M059J (cell line): ENCODE measurements around a stretch of chr1.

DNA sequence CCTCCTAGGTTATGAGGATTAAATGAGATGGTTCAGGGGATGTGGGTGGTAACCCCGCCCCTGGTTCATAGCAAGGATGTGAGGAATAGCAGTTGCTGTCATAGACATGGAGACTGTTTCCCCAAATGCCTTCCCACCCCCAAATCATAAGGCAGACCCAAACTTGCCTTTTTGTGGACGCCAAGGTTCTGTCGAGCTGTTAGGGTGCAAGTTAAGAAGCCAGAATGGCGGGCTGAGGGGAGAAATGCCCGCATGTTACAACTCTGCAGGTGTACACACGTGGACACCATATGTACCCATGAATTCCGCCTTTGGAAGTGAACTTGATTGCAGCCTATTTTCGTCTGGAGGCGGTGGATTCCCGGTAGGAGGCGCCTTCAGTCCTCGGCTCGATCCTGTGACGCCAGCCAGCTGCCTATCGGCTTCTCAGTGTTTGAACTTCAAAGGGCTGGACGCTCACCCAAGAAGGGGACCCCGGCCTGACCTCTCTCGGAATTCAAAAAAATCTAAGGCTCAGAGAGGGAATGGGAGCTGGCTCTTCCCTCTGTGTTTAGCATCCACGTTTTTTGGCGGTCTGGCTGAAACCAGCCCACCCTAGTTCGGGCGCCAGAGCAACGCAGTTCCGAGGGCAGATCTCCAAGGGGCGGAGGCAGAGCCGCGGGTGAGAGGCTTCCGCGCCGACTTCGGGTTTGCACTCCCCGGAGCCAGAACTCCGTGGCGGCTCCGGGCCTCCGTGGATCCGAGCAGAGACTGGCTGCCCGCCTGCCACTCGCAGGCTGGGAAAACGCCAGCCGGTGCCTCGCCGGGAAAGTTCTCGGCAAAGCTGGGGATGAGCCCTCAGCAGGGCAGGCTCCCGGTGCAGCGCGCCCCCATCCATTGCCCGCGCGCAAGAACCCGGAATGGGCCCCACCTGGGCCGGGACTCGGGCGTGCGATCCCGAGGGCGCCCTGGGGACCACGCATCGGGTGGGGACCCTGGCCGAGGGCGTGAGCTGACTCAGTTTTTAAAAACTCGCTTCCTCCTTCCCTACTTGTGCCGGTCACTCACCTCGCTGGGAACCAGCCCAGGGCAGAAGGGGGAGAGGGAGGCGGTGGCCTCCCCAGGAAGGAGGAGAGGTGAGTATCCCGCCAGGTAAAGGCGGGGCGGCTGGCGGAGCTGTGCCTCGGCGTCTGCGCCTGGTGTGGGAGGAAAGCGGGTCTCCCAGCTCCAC lies 1.0 kb upstream of the TMEM51 start:
- RAMPAGE, long total RNA = no peak

DNA sequence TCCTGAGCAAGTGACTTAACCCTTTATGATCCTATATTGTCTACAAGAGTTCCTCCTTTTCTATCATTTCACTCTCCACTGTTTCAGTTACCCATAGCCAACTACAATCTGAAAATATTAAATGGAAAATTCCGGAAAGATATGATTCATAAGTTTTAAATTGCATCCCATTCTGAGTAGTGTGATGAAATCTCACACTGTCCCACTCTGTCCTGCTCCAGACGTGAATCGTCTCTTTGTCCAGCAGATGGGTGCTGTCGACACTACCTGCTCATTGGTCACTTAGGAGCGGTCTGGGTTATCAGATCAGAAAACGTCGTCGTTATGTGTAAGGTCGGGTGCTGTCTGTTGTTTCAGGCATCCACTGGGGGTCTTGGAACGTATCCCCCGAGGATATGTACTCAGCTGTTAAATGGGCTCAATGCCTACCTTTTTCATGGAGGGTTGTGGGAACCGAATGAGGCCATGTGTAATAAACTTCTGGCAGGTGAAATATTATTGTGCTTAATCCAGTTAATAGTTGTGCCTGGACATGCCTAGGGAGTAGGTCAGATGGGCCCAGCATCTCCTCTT lies 19.1 kb downstream of the TMEM51 start:
- RAMPAGE, long total RNA = no peak

GRCh38 chr1:15184248-15184535 lies 30.6 kb downstream of the TMEM51 start:
- RAMPAGE, long total RNA = no peak

GRCh38 chr1:15258099-15258603 lies 11.1 kb downstream of the FHAD1 start:
- RAMPAGE, long total RNA = no peak

DNA sequence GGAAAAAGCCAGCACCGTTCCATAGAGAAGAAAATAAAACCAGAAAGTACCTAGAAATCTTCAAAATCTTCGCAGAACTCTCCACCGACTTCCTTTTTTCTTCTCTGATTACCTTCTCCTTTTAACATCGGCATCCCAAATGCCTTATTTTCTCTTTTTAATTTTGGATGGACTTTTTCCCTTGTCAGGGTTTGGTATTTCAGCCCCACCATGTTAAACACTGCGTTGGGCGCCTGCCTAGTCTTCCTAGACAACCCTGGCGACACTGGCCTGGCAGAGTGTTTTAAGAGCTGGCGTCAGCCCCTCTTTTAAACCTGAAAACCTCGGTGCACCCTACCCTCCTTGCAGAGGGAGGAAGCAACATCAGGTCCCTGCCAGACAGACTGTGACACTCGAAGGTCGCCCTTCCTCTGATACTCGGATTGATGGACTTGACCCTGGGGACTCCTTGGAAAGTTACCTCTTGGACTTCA lies 65.9 kb upstream of the EFHD2 start:
- RAMPAGE, long total RNA = no peak

GRCh38 chr1:15407176-15407636 lies 2.5 kb upstream of the EFHD2 start:
- RAMPAGE, long total RNA = no peak

DNA sequence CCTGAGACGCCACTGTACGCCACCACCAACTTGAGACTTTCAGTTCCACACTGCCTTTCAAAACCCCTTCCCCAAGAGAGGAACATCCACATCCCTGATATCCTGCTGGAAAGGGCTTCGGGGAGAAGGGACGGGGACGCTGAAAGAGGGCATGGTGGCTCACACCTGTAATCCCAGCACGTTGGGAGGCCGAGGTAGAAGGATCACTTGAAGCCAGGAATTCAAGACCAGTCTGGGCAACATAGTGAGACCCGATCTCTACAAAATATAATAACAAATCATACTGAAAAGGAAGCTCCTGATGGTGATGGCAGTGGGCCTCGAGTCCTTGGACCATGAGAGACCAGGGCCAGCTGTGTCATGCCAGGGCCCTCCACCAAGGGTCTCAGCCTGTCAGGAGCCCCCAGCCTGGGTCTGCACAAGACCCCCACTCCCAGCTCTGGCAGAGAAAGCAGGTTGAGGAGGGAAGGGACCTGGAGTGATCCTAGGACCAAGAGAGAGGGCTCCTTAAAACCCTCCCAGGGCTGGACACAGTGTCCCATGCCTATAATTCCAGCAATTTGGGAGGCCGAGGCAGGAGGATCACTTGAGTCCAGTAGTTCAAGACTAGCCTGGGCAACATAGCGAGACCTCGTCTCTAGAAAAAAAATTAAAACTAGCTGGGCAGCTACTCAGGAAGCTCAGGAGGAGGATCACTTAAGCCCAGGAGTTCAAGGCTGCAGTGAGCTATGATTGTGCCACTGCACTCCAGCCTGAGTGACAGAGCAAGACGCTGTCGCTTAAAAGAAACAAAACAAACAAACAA lies 6.6 kb upstream of the CTRC start:
- RAMPAGE, long total RNA = no peak

DNA sequence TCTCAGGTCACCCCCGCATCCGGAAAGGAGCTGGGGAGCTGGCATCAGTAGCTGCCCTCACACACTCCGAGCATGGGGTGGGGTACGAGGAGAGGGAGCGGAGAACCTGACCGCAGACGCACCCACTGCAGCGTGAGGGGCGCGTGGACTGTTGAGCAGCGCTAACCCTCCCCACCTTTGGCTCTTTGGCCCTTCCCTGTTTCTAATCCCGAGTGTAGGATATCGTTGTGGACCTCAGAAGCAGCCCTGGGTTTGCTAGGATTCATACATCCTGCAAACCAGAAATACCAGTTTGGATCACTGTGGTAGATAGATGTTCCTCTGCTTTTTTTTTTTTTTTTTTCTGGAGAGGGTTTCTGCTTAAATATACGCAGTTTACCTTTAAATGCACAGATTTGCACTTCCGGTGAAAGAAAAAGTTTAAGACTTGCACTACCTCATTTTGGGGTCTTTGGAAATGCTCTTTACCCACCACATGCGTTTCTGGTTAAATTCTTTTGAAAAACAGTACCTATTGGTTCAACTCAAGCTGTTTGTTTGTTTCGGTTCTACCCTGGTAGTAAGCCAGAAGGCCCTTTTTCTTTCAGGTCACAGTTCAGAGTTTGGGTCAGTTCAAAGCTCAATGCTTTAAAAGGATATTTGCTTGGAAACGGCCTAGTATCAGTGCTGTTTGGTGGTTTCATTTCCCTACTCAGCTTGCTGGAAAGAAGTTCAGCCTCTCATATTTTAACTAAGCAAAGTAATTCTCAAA lies 844 bp downstream of the DDI2 start:
- RAMPAGE, long total RNA = no peak

DNA sequence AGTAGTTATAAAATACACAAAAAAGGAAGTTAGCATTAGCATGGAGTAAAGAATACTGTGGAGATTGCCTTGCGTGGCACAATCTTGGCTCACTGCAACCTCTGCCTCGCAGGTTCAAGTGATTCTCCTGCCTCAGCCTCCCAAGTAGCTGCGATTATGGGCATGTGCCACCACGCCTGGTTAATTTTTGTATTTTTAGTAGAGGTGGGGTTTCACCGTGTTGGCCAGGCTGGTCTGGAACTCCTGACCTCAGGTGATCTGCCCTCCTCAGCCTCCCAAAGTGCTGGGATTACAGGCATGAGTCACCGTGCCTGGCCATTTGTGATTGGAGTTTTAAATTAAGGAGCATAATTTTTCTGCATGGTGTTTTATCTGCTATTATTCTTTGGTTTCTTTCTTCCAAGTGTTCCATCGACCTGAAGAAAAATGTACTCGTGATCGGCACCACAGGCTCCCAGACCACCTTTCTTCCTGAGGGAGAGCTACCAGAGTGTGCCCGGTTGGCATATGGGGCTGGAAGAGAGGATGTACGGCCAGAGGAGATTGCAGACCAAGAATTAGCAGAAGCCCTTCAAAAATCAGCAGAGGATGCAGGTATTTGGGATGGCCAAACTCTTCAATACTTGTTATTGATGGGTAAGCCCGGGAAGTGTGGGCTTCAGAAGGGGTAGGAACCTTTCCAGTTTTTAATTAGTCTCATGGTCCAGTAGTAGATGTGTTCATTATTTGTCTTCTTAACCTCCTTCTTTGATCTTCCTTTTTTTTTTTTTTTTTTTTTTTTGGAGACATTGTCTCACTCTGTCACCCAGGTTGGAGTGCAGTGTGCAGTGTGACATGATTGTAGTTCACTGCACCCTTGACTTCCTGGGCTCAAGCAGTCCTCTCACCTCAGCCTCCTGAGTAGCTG lies 8.0 kb upstream of the RSC1A1 start:
- RAMPAGE, long total RNA = no peak

GRCh38 chr1:15667589-15668702 lies 8.4 kb downstream of the RSC1A1 start:
- RAMPAGE, long total RNA = no peak

DNA sequence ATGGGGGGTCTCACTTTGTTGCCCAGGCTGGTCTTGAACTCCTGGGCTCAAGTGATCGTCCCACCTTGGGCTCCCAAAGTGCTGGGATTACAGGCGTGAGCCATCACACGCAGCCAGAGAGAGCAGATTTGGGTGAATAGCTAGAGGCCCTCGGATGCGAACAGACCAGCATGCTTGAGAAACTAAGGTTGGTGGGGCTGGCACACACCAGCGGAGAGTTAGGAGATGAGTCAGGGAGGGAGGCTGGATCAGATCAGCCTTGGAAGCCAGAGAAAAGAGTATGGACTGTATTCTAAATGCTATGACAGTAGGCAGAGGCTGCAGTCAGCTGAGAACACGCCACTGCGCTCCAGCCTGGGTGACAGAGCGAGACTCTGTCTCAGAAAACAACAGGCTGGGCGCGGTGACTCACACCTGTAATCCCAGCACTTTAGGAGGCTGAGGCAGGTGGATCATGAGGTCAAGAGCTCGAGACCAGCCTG lies 4.0 kb upstream of the PLEKHM2 start:
- RAMPAGE, long total RNA = no peak

DNA sequence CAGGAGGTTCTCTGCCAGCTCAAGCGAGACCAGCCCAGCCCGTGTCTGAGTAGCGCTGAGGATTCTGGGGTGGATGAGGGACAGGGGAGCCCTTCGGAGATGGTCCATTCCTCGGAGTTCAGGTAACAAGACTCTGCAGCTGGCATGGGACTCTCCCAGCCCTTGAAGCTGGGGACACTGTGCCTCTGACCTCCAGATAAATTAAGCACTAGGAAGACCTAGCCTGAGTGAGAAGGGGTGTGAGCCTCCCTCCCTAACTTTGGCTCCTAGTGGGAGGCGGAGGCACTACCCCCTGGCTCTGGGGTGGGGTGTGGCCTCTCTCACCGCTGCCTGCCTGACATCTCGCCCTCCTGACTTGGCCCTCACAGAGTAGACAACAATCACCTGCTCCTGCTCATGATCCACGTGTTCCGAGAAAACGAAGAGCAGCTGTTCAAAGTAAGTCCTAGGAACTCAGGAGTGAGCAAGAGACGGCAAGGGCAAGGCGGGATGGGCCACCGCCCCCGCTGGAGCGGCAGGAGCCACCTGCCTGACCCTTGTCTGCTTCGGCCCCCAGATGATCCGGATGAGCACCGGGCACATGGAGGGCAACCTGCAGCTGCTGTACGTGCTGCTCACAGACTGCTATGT lies 8.2 kb upstream of the SLC25A34 start:
- RAMPAGE, long total RNA = no peak

GRCh38 chr1:15739094-15739593 lies 3.1 kb downstream of the SLC25A34 start:
- RAMPAGE, long total RNA = no peak

DNA sequence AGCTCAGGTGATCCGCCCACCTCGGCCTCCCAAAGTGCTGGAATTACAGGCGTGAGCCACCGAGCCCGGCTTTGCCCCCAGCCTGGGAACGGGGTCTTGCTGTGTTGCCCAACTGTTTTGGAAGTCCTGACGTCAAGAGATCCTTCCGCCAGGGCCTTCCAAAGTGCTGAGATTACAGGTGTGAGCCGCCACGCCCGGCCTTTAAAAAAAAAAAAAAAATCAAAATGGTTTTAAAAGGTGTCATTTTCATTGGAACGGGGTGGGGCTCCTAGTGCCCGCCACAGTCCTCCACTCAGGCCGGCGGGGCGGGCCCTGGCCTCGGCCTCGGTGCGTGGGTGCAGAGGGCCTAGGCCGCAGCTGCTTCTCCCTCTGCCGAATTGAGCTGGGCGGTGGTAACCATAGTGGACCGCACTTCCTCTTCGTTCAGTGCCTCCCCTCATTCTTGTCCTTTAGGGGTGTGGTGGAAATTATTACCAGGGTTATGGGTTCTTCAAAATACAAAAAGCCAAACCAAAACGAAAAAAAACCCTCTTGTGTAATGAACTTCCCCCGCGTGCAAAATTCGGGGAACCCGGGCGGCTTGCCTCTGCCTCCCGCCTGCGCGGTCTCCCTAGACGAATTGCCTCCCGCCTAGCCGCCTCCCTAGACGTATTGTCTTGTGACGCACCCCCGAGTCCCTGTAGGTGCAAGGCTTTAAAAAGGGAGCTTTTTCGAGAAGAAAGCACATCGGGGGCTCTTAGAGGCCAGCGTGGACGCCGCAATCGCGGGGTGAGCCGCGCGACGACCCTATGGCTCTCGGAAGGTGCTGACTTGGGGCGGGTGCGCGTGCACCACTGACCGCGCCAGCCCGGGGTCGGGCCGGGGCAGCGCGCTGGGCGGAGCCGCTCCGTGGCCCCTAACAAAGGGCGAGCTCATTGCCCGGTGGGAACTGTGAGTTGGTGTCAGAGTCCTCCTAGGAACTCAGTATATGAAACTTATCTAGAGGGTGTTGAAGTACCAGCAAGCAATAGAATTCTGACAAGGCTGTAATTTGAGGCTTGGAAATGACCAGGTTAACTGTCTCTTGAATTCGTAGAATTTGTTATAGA lies 10.5 kb upstream of the SPEN start:
- RAMPAGE, long total RNA = no peak

- RAMPAGE, long total RNA = no peak
These were observed 2.8 kb upstream of the SPEN start for GRCh38 chr1:15844729-15845133.

DNA sequence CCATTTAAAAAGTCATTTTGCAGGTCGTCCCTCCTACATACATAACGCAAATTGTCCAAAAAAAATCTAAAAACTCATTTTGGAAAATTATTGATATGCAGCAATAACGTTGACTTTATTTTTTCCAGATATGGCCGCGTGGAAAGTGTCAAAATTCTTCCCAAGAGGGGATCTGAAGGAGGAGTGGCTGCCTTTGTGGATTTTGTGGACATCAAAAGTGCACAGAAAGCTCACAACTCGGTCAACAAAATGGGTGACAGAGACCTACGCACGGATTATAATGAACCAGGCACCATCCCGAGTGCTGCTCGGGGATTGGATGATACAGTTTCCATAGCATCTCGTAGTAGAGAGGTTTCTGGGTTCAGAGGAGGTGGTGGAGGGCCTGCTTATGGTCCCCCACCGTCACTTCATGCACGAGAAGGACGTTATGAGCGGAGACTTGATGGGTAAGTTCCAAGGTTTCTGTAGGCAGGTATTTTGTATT lies 25.2 kb downstream of the SPEN start:
- RAMPAGE, long total RNA = no peak

DNA sequence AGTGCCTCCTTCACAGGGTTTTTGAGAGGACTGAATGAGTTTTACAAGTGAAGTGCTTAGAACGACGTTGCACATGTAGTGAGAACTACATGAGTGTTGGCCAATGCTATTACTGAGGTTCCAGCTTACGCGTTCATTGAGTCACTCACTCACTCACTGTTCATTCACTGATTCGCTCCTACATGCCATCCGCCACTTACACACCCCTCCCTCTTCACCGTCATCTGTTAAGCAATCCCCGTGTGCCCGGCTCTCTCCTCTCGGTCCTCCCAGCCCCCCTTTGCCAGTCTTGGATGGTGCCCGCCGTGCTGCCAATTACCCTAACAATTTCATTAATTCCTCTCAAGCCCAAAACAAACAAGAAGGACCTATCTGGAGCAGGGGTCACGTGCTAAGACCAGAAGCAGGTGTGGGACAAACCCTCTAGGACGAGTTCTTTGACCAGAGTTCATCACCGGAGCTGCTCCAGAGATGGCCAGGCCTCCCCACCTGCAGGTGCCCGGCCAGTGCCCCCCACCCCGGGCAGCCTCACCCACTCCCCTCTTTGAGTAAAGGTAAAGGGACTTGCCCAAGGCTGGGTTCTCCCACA lies 27.4 kb upstream of the EPHA2 start:
- RAMPAGE, long total RNA = no peak

DNA sequence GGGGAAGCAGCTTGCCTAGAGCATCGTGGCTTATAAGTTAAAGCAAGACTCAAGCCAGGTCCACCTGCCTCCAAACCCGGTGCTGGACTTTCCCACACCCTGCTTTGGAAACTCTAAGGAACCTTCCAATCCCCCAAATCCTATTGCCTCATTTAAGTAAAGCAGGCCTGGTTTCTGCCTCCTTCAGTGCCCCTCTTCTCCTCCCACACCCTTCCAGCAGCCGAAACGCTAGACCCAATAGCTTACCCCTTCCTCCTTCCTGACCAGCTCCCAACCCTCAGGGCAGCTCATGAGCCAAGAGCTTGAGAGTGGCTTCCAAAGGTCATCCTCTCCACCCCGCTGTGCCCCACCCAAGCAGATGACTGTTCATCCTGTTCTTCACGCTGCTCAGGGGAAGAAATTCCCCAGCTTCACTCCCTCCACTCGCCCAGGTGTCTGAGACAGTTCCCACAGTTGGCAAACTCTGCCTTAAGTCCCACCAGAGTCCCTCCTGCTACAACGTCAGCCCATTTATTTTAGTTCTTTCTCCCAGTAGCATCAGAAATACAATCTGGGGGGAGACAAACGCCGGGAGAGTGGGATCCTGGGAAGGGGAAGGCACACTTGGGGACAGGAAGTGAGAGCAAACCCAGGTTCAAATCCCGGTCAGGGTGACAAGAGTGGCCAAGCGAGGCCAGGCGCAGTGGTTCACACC lies 23.4 kb downstream of the ARHGEF19 start:
- RAMPAGE, long total RNA = no peak

GRCh38 chr1:16243866-16244876 lies 7.2 kb upstream of the CPLANE2 start:
- RAMPAGE, long total RNA = no peak

GRCh38 chr1:16375477-16376042 lies 8.5 kb downstream of the SZRD1 start:
- RAMPAGE, long total RNA = no peak